Endometrial microvascular endothelial cells (primary cell): Measurements from ENCODE around the genes SNORC and UGT1A8.

- RAMPAGE, long total RNA, result no peak
These were observed at the start of gene SNORC for GRCh38 chr2:232869980-232870560. SNORC (plus strand) TSS chr2:232870264.

GRCh38 chr2:233082198-233082539 lies 22.0 kb downstream of the INPP5D start:
- RAMPAGE, long total RNA, result no peak

GRCh38 chr2:233148012-233148386 lies 87.9 kb downstream of the INPP5D start:
- RAMPAGE, long total RNA, result no peak

DNA sequence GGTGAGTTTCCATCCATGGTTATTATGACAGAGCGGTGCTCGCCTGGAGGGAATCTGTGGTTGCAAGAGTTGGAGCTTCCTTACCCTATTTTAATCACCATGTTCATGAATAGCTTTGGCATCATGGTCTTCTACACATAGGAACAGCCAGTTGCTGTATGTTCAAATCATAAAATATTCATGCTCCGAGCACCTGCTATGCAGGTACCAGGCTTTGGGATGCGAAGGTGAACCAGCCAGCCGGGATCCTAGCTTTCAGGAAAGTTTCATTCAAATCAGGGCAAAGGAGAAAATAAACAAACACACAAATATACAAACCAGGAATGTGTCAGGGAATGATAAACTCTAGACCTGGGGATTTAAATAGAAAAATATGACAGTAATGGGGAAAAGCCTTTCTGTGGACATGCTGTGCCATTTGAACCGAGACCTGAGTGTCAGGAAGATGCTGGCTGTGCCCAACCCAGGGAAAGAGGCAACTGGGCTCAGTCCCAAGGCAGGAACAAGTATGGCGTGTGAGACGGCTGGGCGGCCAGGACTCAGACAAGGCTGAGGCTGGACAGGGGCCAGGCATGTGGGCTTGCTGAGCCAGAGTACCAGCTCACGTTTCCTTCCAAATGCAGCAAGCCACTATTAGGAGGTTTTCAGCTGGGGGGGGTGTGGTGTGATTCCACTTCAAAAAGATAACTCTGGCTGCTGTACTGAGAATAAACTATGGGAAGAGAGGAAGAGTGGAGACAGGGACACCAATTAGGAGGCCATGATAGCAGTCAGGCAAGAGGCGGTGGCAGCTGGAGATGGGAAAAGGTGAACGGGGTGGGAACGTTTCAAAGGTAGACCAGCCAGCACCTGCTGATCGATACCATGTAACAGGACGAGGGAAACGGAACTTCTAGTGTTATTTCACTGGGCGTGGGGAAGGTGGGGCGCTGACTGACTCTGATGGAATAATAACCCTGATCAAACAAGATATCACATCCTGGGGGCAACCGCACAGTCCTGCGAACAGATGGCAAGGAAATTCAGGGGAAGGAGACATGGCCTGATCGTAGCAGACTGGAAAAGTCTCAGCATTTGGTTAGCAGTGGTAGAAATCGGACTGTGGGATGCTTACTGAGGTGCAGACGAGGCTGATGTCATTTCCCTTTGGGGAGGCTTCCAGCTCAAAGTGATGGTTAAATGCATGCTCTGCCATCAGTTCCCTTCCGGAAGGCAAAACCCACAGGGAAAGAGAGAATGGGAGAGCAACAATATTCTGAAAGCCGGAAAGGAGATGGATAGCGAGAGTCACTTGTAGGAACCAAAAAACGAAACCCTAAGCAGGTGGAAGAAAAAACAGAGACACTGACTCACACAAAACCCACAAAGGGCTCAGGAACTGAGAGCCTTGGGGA lies 92.6 kb downstream of the INPP5D start:
- RAMPAGE, long total RNA, result no peak

GRCh38 chr2:233153608-233154263 lies 93.6 kb downstream of the INPP5D start:
- RAMPAGE, long total RNA, result no peak

GRCh38 chr2:233166169-233166516 lies 85.3 kb upstream of the ATG16L1 start:
- RAMPAGE, long total RNA, result no peak

DNA sequence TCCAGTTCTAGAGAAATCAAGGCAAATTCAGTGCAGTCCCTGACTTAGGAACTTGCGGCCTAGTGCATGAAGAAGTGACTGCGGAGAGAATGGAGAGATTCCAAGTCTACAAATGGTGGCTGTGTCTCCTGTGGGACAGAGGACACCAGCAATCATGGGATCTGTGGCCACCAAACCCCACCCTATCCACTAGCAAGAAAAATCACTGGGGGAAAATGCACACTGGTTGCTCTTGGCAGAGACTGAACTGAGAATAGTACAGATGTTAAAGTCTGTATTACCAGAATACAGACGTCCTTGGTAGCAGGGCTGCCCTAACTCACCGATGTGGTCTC lies 55.1 kb upstream of the ATG16L1 start:
- RAMPAGE, long total RNA, result no peak

GRCh38 chr2:233288460-233289105 lies 19.0 kb upstream of the SAG start:
- RAMPAGE, long total RNA, result no peak

- RAMPAGE, long total RNA, result no peak
These were observed 45.2 kb downstream of the DGKD start for GRCh38 chr2:233399383-233400014.

DNA sequence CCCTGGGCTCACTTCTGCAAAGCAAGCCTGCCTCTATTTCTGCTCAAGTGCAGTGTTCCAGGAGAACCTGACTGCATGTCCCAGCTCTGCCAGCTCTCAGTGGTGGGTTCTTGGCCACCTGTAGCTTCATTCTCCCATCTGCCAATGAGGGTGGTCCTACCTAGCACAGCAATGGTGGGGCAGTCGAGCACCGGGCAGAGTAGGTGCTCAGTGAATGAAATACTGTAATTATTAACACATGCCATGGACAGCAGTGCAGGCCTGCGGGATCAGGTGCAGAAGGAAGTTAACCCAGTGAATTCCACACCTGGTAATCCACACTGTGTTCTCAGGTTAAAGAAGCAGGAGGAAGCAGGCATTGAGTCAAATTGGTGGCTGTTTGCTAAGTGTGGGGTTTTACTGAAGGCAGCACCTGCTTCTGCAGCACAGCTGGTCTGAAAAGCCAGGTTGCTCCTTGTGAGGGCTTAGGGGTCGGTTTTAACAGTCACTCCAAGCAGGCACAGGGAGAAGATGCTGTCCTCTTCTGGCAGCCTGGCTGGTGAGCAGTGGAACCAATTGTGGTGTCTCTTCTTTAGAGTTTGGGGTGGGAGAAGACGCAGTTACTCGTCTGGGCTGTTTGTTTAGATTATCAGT lies 54.3 kb downstream of the DGKD start:
- RAMPAGE, long total RNA, result no peak

DNA sequence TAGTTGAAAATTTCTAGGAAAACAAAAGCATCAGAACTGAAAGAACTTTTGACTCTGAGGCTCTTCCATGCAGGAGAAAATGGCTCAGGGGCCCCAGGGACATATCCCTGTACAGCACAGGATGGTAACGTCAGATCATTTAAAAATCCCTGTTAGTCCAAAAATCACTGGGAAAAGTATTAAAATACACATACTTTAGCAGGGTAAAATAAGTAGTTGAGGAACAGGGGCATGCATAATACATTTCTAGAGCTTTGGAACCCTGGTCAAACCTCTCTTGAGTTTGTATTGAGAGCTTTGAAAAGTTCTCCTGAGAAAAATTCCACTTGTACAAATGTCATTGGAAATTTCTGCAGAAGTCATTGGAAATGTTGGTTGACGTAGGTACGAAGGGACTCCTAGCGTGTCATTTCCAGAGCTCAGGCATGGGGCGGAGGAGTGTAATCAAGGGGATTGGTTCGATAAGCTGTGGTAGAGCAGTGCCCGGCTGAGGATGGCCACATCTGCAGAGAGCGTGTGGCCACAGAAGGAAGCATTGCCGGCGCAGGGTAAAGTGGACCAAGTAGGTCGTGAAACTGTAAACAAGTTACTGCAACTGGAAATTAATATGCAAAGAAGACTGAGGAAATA lies 101.6 kb downstream of the DGKD start:
- RAMPAGE, long total RNA, result no peak

- RAMPAGE, long total RNA, result no peak
These were observed 98.0 kb downstream of the USP40 start for GRCh38 chr2:233468574-233469014.

DNA sequence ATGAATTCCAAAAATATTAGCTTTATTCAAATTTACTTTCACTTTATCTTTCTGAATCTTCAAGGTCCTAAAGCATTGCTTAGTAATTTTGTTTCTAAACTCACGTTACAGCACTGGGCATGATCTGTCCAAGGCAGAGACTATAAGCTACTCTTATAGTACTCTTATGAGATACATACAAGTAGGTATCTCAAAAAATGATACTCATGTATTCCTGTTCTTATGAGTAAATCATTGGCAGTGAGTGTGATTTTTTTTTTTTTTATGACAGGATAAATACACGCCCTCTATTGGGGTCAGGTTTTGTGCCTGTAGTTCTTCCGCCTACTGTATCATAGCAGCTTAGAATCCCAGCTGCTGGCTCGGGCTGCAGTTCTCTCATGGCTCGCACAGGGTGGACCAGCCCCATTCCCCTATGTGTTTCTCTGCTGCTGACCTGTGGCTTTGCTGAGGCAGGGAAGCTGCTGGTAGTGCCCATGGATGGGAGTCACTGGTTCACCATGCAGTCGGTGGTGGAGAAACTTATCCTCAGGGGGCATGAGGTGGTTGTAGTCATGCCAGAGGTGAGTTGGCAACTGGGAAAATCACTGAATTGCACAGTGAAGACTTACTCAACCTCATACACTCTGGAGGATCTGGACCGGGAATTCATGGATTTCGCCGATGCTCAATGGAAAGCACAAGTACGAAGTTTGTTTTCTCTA lies at the start of gene UGT1A8:
Gene UGT1A8 (plus strand): TSS at position 306 of the 704 bp plus-strand sequence.
- RAMPAGE, long total RNA, result no peak

DNA sequence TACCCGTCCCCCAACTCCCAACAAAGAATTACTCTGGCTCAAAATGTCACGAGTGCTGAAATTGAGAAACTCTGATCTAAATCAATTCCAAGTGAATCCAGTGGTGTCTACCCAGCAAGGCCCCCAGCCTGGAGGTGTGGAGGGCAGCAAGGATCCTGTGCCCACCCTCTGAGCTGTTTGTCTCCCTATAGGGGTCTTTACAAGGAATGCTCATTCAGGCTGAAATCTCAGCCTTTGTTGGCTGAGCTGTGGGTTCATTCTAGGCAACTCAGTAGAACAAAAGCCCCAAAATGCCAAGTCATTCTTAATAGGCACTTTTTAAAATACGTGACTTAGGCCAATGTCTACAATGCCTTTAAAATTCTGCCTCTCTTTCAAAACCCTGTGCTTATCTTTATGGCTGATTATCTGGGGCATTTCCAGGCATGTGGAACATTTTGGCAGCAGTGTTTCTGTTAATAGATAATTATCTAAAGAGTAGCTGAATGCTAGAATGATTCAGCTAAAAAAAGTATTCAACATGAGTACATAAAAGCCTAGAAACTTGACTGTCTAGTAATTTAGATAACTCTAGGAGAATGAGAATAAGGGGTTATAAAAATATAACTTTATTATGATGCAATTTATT lies 7.4 kb downstream of the UGT1A6 start:
- RAMPAGE, long total RNA, result no peak

DNA sequence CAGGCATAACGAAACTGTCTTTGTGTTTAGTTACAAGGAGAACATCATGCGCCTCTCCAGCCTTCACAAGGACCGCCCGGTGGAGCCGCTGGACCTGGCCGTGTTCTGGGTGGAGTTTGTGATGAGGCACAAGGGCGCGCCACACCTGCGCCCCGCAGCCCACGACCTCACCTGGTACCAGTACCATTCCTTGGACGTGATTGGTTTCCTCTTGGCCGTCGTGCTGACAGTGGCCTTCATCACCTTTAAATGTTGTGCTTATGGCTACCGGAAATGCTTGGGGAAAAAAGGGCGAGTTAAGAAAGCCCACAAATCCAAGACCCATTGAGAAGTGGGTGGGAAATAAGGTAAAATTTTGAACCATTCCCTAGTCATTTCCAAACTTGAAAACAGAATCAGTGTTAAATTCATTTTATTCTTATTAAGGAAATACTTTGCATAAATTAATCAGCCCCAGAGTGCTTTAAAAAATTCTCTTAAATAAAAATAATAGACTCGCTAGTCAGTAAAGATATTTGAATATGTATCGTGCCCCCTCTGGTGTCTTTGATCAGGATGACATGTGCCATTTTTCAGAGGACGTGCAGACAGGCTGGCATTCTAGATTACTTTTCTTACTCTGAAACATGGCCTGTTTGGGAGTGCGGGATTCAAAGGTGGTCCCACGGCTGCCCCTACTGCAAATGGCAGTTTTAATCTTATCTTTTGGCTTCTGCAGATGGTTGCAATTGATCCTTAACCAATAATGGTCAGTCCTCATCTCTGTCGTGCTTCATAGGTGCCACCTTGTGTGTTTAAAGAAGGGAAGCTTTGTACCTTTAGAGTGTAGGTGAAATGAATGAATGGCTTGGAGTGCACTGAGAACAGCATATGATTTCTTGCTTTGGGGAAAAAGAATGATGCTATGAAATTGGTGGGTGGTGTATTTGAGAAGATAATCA lies 5.6 kb upstream of the MROH2A start:
- RAMPAGE, long total RNA, result no peak

GRCh38 chr2:233848323-233849046 lies 5.8 kb downstream of the HJURP start:
- RAMPAGE, long total RNA, result no peak

DNA sequence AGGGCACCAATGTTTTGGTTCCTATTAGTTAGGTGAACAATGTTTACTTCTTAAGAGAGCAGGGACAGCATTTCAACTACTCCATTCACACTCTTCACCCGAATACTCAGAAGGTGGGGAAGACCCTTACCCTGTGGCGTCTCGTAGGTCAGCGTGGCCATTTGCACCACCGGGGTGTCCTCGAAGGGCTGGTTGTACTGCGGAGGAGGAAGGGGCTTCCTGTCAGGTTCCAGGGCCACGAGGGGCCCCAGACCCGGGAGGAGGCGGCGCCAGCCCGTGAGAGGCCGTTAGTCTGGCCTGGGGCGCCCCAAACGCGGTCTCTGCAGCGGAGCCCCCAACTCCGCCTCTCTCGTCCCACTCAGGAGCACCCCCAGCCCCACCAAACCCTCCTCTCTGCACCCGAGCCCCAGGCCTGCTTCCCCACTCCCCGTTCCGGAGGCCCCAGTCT lies 597 bp downstream of the HJURP start:
- RAMPAGE, long total RNA, result no peak

DNA sequence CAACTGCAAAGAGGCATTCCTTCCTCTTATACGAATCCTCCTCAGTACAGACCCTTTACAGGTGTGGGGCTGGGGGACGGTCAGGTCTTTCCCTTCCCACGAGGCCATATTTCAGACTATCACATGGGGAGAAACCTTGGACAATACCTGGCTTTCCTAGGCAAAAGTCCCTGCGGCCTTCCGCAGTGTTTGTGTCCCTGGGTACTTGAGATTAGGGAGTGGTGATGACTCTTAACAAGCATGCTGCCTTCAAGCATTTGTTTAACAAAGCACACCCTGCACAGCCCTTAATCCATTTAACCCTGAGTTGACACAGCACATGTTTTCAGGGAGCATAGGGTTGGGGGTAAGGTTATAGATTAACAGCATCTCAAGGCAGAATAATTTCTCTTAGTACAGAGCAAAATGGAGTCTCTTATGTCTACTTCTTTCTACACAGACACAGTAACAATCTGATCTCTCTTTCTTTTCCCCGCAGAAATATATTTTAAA lies 118.1 kb downstream of the SPP2 start:
- RAMPAGE, long total RNA, result no peak

DNA sequence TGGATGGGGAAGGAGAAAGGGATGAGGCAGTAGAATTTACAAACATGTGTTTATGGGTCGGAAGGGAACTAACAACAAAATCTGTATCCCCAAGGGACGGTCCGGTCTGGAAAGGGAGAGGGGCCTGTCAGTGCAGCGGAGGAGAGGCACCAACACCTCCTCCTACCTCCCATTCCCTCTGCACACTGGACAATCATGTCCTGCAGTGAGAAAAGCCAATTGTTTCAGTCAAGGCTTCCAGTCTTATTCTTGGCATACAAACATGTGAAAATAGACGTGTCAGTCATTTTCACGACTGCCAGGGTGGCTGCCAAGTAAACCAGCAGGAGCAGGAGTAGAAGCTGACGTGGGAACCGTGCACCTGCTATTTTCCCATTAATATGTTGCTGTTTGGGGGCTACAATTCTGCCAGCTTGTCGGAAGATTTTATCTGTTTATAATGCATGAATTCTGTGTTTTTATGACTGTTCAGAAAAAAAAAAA lies 202.2 kb downstream of the SPP2 start:
- RAMPAGE, long total RNA, result no peak

- RAMPAGE, long total RNA, result no peak
These were observed 219.3 kb downstream of the SPP2 start for GRCh38 chr2:234269746-234270276.